Pulmonary lymph node (tissue), 1 donor: ENCODE data around the genes TEC, USP46 and LNX1.

GRCh38 chr4:47913374-47914418, 687 bp downstream of the NFXL1 start:
- PRO-cap, result no peak

DNA sequence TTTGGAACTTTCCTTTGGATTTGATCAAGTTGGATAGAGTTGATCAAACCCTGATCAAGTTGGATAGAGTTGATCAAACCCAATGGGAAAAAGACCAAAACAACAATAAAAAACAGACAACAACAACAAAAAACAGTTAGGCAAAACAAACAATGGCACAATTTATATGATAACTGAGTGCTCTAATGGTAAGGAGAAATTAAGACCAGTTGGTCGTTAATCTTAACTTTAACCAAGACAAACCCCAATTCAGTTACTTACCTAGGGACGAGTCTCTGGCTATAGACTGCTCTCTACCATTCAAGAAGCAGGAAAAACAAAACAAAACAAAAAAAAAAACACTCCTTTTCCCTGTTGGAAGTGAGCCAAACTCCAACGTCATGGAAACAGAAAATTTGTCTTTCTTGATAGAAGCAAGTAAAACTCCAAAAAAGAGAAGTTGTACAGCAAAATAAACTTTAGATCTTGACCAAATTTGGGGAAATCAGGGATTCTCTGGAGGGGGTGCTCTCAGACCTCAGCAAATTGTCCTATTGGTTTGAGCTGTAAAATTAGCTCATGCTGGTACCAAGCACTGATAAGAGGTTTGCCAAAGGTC, 3.8 kb downstream of the CNGA1 start:
- PRO-cap, result no peak

GRCh38 chr4:48017947-48018612, 1.5 kb downstream of the NIPAL1 start:
- PRO-cap, result no peak

GRCh38 chr4:48196513-48197113, 62.6 kb upstream of the TXK start:
- PRO-cap, result unidirectional peak, plus-strand start at chr4:48196978

- PRO-cap, result bidirectional peak, plus-strand start at chr4:48270035, minus-strand start at chr4:48269818
Measured at GRCh38 chr4:48269748-48270521, at the start of gene TEC. Gene TEC, minus strand, starts transcription at chr4:48269838.

DNA sequence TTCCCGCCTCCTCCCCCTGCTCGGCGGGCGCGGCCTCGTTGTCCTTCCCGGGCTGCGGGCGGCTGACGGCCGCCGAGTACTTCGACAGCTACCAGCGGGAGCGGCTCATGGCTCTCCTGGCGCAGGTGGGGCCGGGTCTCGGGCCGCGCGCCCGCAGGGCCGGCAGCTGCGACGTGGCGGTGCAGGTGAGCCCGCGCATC, 282 bp downstream of the ZAR1 start:
- PRO-cap, result no peak

DNA sequence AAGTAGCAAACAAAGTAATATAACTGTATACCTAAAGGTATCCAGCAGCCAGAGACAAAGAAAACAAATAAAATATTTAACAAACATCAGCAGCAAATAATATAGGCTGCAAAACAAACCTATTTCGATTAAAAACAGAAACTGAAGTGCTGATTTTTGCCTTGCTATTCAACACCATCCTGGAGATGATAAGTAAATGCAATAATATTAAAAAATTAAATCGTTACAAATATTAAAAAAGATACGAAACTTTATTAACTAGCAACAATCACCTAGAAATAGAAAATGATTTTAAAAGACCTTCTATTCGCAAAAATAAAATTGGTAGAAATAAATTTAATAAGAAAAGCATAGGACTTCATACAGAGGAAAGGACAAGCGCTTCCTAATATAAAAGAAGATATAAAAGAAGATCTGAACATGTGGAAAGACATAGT, 136.6 kb downstream of the FRYL start:
- PRO-cap, result no peak

DNA sequence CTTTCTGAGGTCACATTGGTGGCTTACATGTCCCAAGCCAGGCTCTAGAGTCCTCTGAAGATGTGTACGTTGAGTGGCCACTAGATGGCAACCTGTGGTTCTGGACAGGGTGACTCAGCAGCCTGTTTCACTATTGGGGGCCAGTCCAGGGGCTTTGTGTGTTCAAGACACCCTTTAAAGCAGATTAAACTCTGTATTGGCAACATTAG, 52.9 kb downstream of the DCUN1D4 start:
- PRO-cap, result no peak

DNA sequence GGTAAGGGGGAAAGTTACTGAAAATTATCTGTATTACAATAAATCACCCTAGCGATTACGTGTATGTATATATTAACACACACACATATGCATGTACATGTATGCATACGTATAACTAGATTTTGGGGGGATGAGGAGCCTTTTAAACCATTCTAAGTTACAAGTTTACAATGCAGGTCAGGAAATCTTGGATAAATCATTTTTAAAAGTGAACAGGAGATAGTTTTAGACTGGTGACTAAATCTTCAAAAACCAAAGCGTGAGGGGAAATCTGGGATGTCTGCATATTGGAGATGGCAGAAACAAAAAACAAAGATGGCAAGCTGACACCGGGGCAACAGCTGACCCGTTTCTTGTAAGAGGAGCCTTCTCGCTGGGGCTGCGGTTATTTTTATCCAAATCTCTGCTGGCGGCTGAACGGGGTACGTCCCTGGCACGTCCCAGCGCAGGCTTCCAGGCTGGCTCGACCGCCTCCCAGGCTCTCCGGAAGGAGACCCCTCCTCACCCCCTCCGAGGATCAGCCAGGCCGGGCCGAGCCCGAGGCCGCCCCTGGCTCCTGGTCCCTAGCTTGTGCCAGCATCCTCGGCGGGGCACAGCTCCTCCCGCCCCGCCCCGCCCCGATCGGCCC, 509 bp downstream of the SGCB start:
- PRO-cap, result no peak

DNA sequence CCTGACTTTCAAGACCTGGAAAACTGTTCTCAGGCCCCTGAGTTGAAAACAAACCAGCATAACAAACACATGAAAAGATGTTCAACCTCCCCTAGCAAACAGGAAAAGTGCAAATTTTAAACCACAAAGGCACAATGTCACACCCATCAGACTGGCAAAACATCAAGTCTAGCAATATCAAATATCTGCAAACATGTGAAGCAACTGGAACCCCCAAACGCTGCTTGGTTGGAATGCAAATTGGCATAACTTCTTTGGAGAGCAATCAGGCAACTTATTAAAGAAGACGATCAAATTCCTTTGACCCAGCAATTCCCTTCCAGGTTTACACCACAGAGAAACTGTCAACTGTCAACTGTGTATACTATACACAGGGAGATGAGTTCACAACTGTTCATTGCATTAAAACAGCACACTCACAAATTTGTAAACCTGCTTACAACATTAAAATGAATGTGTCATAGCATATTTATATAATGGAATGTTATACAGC, 7.0 kb downstream of the USP46 start:
- PRO-cap, result no peak

GRCh38 chr4:52656260-52656778, 2.8 kb downstream of the USP46 start:
- PRO-cap, result no peak

GRCh38 chr4:52658935-52659741, at the start of gene USP46:
Gene USP46, minus strand, starts transcription at chr4:52659301.
- PRO-cap, result bidirectional peak, plus-strand start at chr4:52659439, minus-strand start at chr4:52659275

DNA sequence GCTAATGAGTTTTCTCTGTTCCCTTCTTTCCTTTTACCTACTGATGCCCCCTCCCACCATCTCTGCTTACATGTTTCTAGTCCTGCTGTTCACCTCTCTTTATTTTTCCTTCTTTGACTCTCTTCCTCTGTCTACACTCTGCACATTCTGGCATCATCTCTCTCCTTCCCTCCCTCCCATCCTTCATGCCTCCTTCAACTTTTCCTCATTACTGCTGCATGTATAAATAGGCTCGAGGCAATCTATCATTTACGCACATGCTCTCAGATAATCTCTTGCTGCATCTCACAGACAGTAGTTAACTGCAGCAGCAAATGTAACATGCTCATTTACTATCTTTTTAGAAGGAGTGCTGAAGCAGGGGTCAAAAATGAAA, 127.7 kb downstream of the RASL11B start:
- PRO-cap, result no peak

DNA sequence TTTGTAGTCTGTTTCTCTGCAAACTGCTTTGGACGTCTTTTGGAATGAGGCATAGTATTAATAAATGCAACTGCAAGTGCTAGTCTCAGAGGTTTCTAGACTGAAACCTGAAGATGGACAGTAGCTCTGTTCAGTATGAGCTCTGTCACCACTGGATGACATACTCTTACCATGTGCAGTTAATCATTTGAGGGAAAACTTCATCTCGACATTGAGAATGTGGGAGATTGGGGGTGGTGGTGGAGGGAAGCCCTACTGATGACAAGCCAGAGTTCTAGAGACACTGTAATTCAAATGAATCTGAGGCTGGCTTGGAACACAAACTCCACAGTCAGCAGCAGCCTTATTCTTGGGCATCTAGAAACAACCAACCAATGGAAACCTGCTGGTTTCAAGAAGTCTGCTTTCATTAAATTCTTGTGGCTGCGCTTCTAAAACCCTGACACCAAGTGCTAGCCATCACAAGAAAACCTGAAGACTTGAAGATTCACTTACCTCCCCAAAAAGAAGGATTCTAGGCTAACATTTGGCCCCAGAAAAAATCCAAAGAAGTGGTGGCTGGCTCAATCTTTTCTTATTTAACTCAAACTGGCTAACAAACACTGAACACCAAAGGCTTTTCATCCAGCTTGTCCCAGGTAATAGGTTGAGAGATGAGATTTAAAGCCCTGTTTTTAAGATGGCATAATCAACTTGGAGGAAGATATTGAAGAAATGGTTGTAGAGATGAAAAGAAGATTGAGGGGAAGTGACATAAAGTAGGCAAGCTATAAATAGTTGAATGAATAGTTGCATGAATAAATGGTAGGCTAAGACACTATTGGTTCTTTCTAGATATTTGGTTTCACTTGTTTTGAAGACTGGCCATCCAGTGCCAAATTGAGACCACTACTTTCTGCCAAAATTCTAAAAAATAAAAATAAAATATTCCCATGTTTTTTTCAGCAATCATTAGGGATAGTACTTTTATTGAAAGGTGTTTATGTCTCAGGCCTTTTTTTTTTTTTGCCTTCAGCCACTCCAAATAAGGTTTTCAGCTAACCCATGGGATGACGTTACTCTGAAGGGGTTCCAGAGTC, 161.9 kb downstream of the RASL11B start:
- PRO-cap, result no peak

DNA sequence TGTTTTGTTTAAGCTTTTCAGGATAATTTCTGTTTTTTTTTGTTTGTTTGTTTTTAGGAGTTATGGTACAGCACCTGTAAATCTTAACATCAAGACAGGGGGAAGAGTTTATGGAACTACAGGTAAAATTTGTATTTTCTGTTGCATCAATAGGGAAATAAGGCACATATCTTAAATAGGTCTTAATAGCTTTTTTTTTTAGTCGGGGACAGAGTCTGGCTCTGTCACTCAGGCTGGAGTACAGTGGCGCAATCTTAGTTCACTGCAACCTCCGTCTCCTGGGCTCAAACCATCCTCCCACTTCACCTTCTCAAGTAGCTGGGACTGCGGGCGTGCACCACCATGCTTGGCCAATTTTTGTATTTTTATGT, 12.3 kb downstream of the FIP1L1 start:
- PRO-cap, result no peak

DNA sequence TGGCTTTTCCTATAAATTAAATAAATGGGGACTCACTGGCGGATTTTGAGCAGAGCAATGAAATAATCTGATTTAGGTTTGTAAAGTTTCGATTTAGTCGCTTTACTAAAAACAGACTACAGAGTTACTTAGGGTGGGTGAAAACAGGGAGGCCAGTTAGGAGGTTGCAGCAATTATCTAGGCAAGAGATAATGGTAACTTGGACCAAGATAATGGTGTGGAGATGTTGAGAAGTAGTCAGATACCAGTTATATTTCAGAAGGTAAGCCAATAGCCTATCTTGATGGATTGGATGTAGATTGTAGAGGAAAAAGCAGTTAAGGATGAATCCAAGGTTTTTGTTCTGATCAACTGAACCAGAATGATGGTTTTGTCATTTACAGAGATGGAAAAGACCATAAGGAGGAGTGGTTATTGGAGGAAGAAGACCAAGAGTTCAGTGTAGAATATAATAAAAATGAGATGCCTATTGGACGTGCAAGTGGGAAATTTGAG, 23.9 kb downstream of the FIP1L1 start:
- PRO-cap, result no peak

GRCh38 chr4:53479123-53479556, 101.7 kb downstream of the FIP1L1 start:
- PRO-cap, result no peak

DNA sequence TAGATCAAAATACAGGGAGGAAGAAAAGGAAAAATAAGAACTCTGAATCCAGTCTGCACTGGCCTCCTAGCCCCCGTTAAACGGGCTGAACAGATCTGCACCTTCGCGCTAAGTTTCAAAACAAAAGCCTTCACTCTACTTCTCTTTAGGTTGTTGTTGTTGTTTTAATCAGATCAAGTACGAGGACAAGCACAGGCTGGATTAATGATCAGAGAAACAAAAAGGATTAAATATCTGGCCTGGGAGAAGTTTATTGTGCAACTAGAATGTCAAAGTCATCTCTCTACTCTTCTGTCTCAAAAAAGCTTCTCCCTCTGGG, 375 bp downstream of the LNX1 start:
- PRO-cap, result no peak

DNA sequence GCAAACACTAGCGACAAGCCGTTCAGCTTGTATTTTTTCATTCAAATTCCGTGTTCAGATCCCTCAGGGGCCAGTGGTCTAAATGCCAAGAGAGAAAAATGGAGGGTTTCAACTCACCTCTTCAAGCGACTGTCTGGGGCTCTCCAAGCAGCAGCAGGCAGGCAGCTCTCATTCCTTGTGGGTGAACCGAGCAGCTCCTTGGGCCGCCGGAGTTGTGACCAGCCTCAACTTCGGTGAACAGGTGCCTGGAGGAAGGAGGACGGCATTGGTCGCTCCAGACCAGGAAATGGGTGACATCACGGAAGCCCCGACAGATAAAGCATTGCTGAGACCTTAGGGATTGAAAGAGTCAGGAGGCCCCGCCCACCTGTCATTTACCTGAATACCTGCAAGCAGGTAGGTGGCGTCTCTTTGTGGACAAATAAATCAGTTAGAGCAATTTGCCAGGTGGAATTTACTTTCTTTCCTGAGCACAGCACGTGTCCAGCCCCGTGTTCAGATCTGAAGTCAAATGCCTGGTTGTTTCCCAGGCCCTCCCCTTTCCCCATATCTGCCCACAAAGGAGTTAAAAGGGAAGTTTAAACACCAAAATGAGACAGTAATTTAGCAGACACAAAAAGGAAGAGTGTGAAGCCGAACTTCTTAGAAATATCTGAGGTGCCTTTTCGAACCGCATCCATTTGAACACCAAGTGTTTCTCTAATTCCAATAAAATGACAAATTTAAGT, at the start of gene LNX1:
Gene LNX1 (minus strand): TSS at position 216 of the 728 bp plus-strand sequence.
- PRO-cap, result unidirectional peak, minus-strand start at position 214 of the sequence

DNA sequence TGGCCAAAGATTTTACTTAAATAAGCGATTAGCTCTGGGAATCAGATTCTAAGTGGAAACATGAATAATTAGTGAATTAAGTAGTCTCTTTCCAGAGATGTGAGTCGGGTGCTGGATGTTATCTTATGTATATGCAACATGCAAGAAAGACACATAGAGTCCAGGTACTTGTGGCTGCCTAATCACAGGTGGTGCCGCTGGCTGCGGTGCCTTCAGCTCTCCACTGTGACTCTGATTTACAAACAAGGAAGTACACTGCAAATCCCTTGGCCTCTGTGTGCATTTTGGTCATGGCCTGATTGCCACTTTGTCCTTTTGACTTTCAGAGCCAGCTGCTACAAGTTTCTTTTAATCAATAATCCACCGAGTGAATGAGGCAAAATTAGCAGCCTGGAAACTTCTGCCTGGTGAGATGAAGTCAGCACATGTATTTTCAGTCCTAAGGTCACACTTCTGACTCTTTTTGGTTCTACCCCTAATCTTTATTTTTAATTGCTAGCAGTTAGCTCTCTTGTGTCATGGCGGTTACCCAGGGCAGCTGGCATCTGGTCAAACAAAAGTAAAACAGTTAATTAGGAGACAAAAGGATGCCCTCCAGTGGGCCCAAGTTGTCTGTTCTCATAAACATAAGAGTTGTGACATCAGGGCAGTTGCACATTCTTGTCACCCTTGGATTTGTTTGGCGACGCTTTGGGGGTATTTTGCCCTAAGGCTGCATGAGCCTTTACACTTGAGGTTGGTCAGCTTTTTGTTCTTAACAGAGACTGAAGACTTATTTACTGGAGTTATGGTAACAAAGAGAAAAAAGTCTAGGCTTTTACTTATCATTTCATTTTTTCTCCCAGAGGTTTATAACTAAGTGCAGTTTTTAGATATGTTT, 62.3 kb upstream of the LNX1 start:
- PRO-cap, result no peak